Measurements from ENCODE around the gene CYREN.

GRCh38 chr7:132865233-132865831, 216.6 kb downstream of the CHCHD3 start:
- PRO-cap: no peak
- RAMPAGE, long total RNA, 2 experiments: no peak in any of the 2 experiments

DNA sequence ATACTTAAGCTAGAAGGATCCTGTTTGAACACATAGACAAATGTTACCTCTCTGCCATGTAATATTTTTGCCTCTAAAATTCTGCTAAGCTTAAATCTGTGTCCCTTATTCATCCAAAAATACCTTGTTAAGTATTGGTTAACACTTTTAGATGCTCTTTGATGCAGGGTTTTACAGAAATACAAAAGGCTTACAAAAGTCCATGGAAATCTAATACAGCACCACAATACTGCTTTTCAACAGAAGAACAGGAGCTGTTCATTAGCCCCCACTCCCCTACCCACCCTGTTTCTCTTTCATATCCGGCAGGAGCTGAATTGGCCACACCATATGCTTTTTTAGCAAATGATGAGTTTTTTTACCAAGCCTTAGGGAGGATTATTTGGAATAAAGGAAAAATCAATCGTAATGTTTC, 143.5 kb upstream of the LRGUK start:
- PRO-cap: no peak
- RAMPAGE, long total RNA, 2 experiments: no peak in any of the 2 experiments

DNA sequence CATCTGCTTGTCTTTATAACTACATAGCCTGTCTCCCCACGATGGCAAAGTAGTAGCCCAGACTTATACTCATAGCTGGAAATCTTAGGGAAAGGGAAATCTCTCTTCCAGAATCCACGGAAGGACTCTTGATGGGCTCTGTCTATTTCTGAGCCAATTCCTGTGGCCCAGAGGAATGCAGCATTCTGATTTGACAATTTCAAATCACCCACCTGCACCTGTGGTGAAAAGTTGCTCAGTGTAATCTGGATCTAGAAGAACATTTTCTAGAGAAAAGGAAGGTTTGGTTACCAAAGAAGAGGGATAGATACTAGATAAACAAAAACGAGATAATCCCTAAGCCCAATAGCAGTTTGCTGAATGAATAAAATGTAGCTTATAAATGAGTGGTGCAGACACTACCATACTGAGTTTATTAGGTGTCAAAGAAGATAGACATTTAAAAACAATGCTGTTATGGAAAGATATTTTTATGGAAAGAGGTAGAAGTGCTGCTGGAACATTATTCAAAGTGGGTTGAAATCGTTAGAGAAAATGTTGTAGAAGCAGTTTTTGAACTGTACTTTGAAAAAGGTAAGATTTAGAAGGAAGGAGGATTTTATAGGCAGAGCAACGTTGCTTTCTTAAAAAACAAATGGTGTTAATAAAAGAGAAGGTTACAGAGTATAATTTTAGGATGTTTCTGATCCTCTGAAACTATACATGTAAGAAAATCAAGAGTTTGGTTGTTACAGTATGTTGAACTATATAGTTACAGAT, 100.7 kb upstream of the LRGUK start:
- PRO-cap: no peak
- RAMPAGE, long total RNA, 2 experiments: no peak in any of the 2 experiments

- PRO-cap: no peak
- RAMPAGE, long total RNA, 2 experiments: no peak in any of the 2 experiments
Observed at GRCh38 chr7:134064434-134065293, 62.5 kb upstream of the LRGUK start.

GRCh38 chr7:134083653-134084397, 43.3 kb upstream of the LRGUK start:
- PRO-cap: no peak
- RAMPAGE, long total RNA, 2 experiments: no peak in any of the 2 experiments

- PRO-cap: no peak
- RAMPAGE, long total RNA, 2 experiments: no peak in any of the 2 experiments
Observed at GRCh38 chr7:134454090-134454830, 4.6 kb downstream of the AKR1B1 start.

- PRO-cap: no peak
- RAMPAGE, long total RNA, 2 experiments: no peak in any of the 2 experiments
Observed at GRCh38 chr7:134515824-134516284, 11.5 kb upstream of the AKR1B10 start.

DNA sequence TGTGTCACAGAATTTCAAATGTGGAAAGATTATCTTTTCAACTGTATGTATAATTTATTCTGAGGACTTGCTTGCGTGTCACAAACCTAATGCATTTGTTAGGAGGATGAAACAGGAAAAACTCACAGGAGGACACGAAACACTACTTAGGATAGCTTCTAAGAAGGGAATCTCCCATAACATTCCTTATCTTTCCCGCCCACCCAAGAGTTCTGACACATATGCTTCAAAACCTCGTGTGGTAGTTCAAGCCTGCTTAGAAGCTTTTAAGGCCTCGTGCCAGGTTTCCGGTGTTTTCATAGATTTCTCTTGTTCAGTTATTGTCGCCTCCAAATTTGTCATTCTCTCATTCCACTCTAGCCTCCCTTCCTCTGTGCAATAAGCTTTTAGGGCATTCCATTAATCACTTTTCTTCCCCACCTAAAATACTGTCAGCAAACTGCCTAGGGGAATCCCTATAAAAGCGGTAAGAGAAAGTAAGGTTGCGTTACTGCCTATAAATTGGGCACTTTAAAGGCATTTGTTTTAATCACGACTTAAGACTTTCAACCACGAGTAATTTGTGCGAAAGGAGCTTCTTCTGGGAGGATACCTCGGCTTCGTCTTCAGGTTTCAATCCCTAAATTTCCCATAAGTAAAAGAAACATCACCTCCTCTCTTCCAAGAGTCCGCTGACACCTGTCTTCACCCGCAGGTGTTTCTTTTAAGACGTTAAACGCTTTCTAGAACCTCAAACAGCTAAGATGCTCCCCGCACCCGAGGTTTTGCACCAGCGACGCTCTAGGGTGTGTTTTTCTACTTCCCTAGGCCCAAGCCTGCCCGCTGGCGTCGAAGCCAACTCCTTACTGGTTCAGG, 628 bp upstream of the BPGM start:
- PRO-cap: bidirectional peak, plus-strand start outside the sequence, minus-strand start at position 782 of the sequence
- RAMPAGE, long total RNA, 2 experiments: no peak in any of the 2 experiments

DNA sequence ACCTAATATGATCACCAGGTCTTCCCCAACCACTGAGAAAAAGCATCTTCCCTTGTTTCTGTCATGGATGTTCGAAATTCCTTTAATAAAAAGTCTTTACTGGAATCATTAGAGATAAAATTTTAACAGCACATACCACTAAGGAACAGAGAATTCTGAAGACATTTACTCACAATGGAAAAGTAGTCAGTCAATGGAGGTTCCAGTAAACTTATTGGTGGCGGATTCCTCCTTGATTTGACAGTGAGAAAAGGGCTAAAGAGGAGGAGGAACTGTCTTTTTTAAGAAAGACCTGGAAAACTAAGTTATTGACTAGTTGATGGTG, 46.0 kb downstream of the BPGM start:
- PRO-cap: no peak
- RAMPAGE, long total RNA, 2 experiments: no peak in any of the 2 experiments

- PRO-cap: no peak
- RAMPAGE, long total RNA, 2 experiments: no peak in any of the 2 experiments
Observed at GRCh38 chr7:134813003-134813455, 33.6 kb downstream of the CALD1 start.

GRCh38 chr7:134866439-134867143, 87.2 kb downstream of the CALD1 start:
- PRO-cap: no peak
- RAMPAGE, long total RNA, 2 experiments: no peak in any of the 2 experiments

DNA sequence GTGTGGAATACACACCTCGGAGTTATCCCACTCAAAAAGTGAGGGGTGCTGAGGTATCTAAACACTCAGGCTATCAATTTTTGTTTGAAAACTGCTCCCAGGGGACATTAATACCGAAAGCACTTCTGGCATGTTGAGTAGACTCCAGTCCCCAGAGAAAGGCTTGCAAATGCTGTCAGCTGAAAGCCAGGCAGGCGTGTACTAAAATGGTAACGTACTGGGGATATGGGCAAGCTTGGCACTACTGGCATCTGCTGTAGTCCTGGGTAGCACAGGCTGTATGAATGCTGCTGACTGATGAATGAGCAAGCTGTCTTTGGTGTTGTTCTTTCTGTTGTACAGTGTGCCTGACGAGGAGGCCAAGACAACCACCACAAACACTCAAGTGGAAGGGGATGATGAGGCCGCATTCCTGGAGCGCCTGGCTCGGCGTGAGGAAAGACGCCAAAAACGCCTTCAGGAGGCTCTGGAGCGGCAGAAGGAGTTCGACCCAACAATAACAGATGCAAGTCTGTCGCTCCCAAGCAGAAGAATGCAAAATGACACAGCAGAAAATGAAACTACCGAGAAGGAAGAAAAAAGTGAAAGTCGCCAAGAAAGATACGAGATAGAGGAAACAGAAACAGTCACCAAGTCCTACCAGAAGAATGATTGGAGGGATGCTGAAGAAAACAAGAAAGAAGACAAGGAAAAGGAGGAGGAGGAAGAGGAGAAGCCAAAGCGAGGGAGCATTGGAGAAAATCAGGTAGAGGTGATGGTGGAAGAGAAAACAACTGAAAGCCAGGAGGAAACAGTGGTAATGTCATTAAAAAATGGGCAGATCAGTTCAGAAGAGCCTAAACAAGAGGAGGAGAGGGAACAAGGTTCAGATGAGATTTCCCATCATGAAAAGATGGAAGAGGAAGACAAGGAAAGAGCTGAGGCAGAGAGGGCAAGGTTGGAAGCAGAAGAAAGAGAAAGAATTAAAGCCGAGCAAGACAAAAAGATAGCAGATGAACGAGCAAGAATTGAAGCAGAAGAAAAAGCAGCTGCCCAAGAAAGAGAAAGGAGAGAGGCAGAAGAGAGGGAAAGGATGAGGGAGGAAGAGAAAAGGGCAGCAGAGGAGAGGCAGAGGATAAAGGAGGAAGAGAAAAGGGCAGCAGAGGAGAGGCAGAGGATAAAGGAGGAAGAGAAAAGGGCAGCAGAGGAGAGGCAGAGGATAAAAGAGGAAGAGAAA, 53.3 kb upstream of the AGBL3 start:
- PRO-cap: no peak
- RAMPAGE, long total RNA, 2 experiments: no peak in any of the 2 experiments

DNA sequence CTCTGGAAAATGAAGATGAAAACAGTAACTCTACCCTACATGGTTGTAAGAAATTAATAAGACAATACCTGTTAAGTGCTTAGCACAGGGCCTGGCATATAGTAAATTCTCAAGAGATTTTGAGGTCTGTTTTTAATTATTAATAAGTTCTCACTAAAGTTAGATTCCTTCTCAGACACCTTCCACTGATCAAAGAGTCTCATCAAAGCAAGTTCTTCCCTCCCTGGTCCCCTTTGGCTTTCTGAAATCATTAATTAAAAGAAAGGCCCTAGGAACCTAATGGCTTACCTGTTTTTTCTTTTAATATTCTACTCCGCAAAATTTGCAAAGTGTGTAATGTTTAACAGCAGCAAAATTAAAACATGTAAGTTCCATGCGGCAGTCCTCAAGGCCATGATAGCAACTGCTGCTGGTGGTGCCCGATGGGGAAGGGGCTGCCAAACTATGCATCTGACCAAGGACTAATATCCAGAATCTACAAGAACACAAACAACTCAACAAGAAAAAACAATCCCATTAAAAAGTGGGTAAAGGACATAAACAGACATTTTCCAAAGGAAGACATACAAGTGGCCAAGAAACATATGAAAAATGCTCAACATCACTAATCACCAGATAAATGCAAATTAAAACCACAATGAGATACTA, 4.7 kb downstream of the TMEM140 start:
- PRO-cap: no peak
- RAMPAGE, long total RNA, 2 experiments: no peak in any of the 2 experiments

DNA sequence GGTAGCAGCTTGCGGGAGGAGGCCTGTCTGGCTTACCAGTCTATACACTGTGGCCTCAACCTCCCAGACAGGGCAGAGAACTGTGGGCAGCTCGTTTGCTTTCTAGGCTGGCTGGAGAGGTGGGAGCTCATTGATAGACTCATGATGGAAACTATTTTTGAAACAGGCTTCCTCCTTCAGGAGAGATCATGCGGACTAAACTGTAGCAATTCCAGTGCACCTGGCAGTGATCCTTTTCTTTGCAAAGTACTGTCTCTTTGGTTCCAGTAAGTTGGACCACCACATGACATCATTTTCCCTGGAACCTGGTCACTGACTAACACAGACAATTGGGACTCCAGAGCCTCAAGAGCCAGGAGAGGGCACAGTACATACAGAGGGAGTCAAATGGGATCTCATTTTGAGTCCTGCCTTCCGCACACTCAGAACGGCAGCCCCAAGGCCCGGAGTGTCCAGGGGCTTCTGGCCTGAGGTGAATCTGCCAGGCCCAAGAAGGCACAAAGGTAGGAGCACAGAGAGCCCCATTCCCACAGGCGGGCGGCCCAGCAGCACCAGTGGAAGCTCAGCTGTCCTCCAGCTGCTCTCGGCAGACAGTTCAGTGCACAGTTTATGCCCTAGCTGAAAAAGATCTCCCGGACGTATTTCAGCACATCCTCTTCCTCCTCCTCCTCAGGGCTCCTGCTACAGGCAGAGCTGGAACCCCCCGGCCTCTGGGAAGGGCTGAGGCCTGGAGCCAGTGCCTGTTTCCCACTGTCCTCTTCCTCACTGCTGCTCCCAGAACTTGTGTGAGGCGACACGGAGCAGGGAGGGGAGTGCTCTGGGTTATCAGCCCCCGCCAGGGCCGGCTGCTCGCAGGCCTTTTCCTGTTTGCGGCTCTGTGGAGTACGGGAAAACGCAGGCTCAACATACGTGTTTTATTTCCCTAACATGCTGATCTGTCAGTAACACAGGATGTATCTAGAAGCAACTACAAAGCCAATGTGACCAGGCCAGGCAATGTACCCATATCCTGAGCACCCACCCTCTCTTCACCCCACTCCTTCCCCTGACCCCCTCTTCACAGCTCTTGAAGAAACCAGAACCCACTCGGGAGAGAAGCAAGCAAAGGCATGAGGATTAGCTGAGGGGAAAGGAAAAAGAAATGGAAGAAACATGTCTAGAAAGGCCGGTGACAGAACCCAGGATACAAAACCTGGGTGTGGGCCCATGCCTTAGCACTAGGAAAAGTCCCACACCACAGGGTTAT, 4.1 kb downstream of the CYREN start:
- PRO-cap: unidirectional peak, minus-strand start at position 767 of the sequence
- RAMPAGE, long total RNA, 2 experiments: no peak in any of the 2 experiments

GRCh38 chr7:135170562-135171095, at the start of gene CYREN:
TSS of gene CYREN (minus strand) at chr7:135170707.
- PRO-cap: bidirectional peak, plus-strand start at chr7:135170846, minus-strand start at chr7:135170694
- RAMPAGE, long total RNA, 2 experiments: start-site peak on the minus strand in 2 of 2 experiments, at chr7:135170694-135170749 at its widest, 94 to 135 reads per replicate

- PRO-cap: no peak
- RAMPAGE, long total RNA, 2 experiments: no peak in any of the 2 experiments
Observed at GRCh38 chr7:135207440-135207922, 3.8 kb downstream of the WDR91 start.

DNA sequence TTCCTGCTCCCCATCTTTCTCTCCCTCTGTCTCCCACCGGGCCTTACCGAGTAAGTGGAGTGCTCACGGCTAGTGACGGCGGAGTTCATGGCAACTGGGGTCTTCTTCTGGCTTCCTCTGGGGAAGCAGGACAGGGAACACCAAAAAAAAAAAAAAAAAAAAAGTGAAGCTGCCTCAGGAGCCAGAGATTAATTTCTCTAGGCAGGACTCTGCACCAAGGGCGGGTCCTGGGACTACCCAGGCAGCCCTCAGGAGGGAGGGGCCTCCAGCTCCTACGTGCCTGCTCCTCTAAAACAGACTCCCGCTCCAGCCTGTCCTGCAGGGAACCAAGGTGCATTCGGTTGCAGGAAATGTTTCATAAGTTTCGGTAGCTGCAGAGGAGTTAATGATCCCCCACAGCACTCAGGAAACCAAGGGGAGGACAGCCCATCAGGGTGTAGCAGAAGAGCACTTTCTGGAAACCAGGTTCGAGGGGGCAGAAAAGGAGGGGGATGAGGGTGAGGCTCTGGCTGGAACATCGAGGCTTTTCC, 84.0 kb downstream of the STRA8 start:
- PRO-cap: no peak
- RAMPAGE, long total RNA, 2 experiments: no peak in any of the 2 experiments

- PRO-cap: no peak
- RAMPAGE, long total RNA, 2 experiments: start-site peak on the minus strand in 2 of 2 experiments, at chr7:135706429-135706758 at its widest, 8 to 10 reads per replicate
Observed at GRCh38 chr7:135706099-135707241, 21.5 kb downstream of the SLC13A4 start.

GRCh38 chr7:135927686-135928634, 49.2 kb downstream of the MTPN start:
- PRO-cap: no peak
- RAMPAGE, long total RNA, 2 experiments: no peak in any of the 2 experiments

- PRO-cap: no peak
- RAMPAGE, long total RNA, 2 experiments: no peak in any of the 2 experiments
Observed at GRCh38 chr7:135939278-135939912, 37.8 kb downstream of the MTPN start.

Measured in lower leg skin (tissue), 2 donors.